SK-N-DZ (cell line): Measurements from ENCODE around the gene TSEN2.

DNA sequence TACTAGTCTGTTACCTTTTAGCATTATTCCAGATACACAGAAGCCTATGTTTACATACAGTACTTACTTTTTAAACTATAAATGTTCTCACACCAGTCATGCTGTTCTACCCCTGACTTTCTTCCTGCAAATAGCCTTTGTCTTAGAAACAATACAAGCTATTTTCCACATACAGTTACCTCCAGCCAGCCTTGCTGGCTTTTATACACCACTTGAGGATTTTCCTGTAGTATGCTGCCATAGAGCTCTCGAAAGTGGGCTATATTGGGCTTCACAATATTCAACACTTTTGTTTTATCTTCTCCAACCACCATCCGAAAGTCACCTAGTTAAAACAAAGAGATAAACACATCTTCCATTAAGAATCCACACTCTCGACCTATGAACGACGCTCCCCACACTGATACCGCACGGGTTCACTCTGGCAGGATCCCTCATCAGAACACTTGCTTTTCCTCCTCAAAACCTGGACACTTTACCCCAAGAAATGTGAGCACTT, 29.6 kb downstream of the TAMM41 start:
RAMPAGE:
- cytosol, long total RNA: no peak
- nucleus, long total RNA: no peak

DNA sequence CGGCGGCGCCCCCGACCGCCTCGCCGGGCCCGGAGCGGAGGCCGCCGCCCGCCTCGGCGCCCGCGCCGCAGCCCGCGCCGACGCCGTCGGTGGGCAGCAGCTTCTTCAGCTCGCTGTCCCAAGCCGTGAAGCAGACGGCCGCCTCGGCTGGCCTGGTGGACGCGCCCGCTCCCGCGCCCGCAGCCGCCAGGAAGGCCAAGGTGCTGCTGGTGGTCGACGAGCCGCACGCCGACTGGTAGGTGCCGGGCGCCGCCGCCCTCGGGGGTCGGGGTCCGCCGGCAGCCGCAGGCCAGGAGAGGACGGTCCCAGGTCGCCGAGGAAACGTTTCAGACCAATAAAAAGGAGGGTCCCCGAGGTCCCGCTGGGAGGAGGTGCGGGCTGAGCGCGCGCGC, 502 bp downstream of the SYN2 start:
RAMPAGE:
- cytosol, long total RNA: no peak
- nucleus, long total RNA: start-site peak on the plus strand centred at position 193 of the sequence, 251 bp wide, 21 and 6 reads in 2 replicates

DNA sequence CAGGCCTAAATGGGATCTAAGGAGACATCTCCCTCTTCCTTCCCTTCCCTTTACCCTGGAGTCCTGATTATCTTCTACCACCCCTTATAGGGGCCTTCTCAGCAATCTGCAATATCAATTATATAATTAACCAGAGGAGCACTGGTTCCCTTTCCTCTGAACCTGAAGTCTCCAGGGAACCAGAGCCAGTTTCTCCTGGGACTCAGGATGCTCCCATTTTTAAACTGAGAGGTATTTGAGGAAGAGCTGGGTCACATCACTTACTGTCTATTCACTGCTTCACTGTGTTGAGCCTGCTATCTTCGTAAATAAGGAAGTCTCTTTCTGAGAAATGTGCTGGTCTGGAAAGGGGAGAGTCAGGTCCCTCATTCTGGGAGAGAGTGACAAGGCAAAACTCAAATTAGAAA, 11.3 kb upstream of the TIMP4 start:
RAMPAGE:
- cytosol, long total RNA: no peak
- nucleus, long total RNA: no peak

DNA sequence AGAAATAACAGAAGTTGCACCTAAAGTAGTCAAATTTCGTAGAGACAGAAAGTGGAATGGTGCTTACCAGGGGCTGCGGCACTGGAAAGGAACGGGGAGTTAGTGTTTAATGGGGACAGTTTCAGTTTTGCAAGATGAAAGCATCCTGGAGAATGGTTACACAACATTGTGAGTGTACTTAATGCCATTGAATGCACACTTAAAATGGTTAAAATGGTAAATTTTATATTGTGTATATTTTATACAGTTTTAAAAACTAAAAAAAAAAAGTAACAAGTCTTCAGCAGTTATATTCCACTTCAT, 27.4 kb downstream of the PPARG start:
RAMPAGE:
- cytosol, long total RNA: no peak
- nucleus, long total RNA: no peak

DNA sequence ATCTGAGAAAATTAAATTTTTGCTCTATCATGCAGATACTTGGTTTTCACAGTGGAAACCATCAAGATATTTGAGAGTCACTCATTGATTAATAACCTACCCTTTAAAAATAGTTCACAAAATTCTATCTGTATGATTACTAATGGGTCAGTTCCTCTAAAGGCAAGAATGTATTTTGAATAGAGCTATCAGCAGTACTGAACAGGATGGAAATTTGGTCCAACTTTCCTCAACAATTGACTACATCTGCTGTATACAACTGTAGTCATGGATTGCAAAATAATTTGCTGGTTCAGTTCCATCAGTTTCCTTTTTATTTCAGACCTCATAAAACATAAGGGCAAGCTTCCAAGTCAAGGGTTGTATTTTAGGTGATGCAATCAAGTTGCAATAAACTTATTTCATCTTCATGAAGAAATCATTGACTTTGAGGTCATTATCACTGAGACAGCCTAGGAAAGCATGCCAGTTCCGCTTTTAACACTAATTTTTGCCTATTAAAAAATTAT, 90.5 kb upstream of the TSEN2 start:
RAMPAGE:
- cytosol, long total RNA: no peak
- nucleus, long total RNA: no peak

DNA sequence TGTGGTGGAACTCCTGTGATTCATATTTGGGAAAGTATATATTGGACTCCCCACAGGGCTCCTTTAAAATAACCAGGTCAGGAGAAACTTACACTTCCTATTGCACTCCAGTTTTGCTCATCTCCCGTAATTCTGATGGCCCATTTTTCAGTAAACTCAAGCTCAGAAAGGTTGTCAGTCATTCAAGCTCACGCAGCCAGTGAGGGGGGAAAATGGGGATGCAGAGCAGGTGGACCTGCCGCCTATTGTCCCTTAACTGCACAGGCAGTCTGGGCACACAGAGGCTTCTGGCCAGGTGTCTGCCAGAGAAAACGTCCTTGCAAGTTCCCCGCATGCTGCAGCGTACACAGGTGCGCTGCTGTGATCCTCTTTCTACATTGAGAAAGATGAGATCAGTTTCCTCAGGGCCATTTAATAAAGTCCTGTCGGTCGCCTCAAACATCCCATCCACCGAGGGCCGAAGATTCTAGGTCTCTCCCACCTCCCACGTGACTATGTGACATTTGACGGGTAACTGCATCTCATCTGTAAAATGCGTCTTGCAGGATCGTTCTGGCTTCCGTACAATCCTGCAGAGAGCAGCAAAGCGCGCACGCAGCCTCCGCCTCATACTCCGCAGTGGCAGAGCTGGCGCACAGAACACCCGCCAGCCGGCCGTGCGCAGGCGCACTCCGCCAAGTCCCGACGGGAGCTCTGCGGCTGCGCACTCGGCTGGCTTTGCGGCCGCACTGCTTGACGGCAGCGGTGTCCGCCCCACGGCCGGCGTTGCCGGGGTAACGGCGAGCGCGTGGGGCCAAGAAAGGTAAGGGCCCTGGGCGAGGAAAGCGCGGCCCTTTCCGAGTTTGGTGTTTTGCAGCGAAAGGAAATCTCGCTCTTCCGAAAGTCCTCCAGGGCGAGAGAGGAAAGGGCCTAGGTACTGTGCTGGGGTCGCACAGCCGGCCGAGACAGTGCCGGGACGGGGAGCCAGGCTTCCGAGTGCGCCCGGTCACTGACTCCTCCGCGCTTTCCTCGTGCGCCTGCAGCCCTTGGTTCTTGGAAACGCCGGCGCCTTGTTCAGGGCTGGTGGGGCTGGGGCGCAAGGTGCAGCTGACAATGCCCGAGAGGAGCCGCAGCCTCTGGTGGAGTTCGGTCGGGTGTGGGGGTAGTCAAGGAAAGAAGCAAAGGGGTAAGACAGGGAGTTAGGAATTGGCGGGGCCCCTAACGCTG, at the start of gene TSEN2:
Gene TSEN2, plus strand, starts transcription at position 765 of the 1,206 bp plus-strand sequence.
RAMPAGE:
- cytosol, long total RNA: start-site peak on the plus strand centred at position 801 of the sequence, 90 bp wide, 691 and 732 reads in 2 replicates
- nucleus, long total RNA: no peak

DNA sequence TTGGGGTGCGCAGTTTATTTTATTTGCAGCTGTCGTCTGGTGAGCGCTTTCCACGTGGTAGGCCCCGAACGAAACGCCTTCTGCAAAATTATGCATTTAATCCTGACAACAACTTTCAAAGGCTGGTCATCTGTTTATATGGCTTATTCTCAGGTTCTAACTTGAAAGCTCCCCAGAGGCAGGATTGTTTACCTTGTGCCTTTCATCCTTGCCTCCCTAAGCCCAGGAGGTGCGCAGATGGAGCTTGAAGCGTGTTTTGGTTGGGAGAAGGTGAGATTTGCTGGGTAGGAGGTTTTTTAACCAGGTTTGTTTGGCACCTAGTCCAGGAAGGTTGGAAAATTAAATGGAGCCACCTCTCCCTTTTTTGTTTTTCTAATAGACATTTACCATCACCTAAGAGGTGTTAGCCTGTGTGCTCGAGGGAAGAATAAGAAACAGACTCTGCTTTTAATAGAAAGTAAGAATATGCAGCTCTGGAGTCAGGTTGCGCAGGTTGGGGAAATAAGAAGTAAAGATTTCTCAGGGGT, 705 bp downstream of the TSEN2 start:
RAMPAGE:
- cytosol, long total RNA: no peak
- nucleus, long total RNA: no peak

GRCh38 chr3:12555955-12556605, 807 bp upstream of the MKRN2 start:
RAMPAGE:
- cytosol, long total RNA: no peak
- nucleus, long total RNA: no peak

DNA sequence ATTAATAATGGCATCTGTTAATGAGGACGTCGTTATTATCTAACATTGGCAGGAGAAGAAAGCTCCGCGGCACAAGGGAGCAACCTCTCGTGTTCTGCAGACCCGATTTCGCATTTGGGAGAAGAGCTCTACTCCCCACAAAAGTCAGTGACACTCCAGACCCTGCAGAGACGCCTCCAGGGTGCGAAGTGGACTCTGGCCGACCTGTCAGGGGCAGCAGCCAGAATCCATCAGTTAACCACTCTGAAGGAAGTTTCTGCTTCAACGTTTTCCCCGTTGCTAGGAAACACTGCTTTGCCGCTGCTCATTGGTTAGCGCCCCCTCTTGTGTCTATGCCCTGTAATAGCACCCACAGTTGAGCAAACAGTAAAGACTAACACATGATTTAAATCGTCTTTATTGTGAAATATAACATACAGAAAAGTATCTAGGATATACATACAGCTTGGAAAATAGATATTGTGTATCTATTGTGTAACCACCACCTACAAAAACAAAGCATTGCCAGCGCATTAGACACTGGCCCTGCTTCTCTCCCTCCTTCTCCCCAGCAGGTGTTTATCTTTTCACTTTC, 39.1 kb downstream of the TMEM40 start:
RAMPAGE:
- cytosol, long total RNA: no peak
- nucleus, long total RNA: no peak

RAMPAGE:
- cytosol, long total RNA: no peak
- nucleus, long total RNA: no peak
These were observed 9.0 kb downstream of the RPL32 start for GRCh38 chr3:12832039-12833181.

DNA sequence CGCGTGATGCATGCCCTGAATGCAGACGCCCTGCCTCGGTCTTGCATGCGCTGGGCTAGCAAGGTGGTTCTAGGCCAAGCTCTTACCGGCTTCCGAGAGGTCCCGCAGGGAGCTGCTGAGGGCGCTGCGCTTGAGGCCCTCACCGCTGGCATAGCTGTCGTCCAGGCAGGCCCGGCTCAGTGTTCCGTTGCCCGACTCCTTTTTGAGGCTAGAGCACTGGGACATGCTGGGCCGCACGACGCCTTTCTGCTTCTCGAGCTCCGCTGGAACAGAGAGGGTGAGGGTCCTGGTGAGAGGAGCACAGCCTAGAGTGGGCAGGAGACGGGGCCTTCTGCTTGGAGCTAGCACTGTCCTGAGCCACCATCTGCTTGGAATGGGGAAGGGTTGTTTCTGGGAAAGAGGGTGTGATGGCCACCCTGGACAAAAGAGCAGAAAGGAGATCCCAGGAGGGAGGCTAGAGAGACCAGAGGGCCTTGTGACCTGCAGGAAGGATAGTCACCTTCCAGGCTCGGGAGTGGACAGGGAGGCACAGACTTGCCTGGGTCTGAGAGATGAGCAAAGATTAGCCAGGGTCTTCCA, 67.0 kb upstream of the RPL32 start:
RAMPAGE:
- cytosol, long total RNA: no peak
- nucleus, long total RNA: no peak

DNA sequence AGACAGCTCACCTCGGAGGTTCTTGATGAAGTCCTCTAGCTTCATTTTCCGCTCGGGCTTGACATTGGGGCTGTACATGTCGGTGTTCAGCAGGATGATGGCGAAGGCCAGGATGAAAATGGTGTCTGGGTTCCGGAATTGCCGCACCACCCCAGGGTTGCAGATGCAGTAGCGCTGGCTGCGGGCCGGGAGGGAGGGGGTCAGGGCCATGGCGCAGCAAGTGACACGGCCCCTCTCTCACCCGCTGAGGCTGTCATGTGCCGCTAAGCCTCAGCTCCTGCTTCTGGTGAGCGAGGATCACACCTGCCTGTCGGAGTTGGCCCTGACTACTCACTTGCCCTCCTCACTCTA, 79.0 kb upstream of the RPL32 start:
RAMPAGE:
- cytosol, long total RNA: no peak
- nucleus, long total RNA: no peak

DNA sequence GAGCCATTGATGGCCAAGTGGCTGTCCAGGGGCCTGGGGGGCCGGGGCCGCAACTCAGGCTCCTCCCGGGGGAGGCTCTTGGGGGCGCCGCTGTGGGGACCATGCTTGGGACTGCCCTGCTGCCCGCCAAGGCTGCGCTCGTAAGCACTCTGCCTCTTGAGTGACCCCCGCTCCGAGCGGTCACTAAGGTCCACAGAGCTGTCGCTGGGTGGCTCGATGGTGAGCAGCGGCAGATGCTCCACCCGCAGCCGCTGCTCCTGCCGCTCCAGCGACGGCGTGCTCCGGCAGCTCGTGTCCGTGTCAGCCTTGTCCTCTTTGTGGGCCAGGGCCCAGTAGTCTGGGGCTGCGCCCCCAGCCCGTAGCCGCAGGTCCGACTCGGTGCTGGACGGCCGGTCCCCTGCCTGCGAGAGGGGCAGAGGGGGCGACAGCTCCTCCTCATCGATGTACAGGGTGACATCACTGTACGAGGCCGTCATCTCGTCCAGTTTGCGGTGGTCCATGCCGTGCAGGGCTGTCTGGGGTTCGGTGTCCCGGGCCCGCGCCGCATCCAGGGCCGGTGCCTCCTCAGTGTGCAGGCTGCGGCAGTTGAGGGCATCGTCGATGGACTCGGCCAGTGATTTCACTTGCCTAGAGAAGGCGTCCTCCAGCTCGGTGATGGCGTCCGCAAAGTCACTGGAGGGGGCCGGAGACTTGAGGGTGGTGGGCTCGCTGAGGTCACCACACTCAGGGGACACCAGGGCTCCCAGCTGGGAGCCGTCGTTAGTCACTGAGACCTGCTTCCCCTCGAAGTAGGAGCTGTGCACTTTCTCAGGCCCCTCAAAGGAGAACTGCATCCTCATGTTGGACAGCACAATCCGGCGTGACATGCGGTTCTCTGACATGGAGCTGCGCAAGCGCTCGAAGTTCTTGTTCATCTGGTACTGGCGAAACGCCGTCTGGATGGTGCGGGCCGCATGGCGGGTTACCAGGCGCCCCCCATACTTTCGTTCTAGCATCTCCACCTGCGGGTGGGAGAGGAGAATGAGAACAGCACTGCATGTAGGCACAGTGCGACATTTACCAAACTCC, 94.7 kb upstream of the RPL32 start:
RAMPAGE:
- cytosol, long total RNA: no peak
- nucleus, long total RNA: no peak

GRCh38 chr3:12944394-12944774, 103.0 kb upstream of the RPL32 start:
RAMPAGE:
- cytosol, long total RNA: no peak
- nucleus, long total RNA: no peak

RAMPAGE:
- cytosol, long total RNA: no peak
- nucleus, long total RNA: no peak
These were observed 108.8 kb downstream of the IQSEC1 start for GRCh38 chr3:12964124-12965125.

DNA sequence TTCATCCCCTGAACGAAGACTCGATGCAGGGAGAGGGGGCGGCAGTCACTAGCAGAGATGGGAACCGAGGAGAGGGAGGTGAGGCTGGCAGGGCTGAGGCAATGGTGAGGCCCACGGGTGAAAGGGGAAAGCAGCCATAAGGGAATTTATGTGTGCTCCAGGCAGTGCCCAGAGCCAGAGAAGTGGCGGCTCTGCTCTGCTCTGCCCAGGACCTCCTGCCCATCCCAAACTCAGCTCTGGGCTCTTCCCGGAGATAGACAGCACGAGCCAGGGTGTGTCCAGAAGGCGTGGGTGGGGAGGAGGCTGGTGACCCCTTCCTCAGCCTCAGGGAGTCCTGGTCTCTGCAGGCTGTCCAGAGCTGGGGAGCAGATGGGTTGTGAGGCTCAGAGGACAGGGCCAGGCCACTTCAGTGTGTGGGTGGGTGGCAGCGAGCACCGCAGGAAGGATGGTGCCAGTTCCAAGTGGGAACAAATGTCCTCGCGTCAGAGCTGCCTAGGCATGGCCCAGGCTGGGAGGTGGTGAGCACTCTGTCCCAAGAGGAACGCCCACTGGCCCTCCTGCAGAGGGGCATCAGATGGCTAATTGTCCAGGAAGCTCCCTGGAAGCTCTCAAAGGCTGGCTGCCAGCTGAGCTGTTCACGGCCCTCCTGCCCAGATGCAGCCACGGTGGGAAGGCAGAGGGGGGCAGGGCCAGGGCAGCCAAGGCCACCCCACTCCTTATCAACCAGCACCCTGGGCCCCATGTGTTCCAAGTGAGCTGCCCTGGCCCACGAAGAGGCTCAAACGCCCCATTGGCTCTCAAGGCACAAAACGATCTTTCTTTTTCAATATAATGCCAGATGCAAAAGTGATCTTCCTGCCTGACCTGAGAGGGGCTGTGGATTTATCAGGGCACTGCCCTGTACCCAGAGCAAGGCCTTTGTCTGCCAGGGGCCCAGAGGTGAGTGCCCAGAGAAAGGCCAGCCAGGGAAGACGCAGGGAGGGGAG, 55.3 kb downstream of the IQSEC1 start:
RAMPAGE:
- cytosol, long total RNA: no peak
- nucleus, long total RNA: no peak

DNA sequence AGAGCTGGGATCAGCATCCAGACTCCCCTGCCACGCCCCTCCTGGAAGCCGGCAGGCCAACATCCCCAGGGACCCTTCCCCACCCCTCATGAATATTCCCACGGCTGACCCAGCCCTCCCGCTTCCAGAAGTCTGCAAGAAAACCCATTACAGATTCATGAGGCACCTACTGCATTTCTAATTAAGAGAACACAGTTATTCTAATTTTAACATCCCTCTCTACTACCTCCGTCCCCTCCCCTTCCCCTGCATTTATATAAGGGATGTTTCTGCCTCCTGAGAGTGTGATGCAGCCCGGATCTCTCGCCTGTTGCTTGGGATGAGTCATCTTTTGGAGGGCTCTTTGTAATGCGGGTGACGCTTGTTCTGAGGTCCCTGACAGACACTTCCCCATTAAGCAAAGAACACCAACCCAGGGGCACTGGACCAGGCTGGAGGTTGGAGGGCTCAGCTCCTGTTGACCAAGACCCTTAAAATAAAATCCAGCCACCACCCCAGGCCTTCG, 118.7 kb downstream of the NUP210 start:
RAMPAGE:
- cytosol, long total RNA: no peak
- nucleus, long total RNA: no peak

DNA sequence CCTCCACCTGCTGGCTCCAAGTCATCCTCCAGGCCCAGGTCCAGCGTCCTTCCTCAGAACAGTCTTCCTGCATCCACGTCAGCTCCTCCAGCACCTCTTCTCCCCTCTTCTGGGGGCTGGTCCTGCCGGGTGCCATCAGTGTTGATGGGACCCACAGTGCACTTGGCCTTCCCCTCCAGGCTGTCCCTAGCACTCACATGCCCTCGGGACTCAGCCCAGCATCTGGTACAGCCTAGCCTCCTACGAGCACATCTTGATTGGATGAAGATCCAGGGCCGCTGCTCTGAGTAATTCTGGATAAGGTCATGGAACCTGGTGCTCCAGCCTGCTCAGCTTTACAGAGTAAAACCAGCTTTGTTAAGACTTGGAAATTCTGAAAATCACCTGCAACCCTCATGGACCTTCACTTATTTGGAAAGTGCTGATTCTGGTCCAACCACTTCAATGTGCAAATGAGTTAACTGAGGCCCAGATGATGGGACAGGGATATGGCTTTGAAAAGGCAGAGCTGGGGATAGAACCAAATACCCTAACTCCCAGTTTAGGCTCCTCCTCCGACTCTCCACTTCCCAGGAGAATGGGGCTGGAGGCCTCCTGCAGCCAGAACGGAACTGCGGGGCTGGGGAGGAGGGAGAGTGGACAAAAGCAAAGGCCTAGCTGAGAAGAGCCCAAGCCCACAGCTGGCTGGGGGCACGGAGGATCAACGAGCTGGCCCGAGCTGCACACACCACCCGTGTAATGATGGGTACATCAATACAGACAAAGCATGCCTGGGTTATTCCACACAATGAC, 75.1 kb downstream of the NUP210 start:
RAMPAGE:
- cytosol, long total RNA: no peak
- nucleus, long total RNA: no peak

GRCh38 chr3:13348982-13349759, 71.0 kb downstream of the NUP210 start:
RAMPAGE:
- cytosol, long total RNA: no peak
- nucleus, long total RNA: no peak

DNA sequence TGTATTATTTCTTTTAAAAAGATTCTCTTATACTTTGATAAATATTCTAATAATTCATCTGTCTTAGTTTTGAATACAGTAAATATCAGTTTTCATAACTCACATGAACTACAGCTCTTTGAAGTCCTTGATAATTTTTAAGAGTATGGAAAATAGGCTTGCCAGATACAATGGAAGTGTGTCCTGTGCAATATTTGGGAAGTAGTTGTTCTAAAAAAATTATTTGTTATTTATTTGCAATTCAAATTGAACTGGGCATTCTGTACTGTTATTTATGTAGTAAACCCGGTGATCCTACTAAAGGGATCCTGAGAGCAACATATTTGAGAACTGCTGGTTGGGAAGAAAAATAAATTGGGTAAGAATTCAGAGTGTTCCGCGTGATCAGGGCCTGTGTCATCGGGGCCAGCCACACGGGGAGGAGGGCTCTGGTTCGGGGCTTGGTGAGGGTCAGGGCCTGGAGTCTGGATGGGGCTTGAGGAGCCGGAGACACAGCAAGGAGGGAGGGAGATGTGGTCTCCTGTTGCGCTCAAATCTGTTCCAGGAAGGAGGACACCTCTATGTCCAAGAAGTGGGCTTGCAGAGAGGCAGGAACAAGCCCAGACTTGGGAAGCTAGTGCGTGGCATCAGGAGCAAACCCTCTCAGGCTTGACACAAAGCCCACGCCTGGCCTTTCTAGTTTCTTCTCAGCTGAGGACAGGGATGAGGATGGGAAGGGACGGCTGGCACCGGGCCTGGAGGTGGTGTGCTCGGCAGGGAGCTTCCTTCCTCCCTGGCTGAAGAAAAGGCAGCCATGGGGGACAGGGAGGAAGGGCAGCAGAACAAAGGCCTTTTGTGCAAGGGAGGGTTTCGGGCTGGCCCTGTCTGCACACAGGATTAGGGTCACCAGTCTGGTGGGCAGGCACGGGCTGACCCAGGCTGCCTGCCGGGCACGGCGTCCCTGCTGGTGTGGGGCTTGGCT, 23.0 kb upstream of the FBLN2 start:
RAMPAGE:
- cytosol, long total RNA: no peak
- nucleus, long total RNA: no peak